SK-N-MC (cell line): Measurements from ENCODE around the genes CHST7, RP2, CDK16, ZNF157, ZNF81 and SSX3.

- RRBS = 22% methylated on average over 21 of the region's 38 CpGs
These were observed at the start of gene CHST7 for GRCh38 chrX:46573154-46573908. CHST7 (plus strand) TSS chrX:46573765.

GRCh38 chrX:46588219-46588825, 14.8 kb downstream of the CHST7 start:
- RRBS = no CpG with 5 or more reads among the region's 5 CpGs

GRCh38 chrX:46817682-46818114, 19.1 kb upstream of the RP2 start:
- RRBS = no CpG with 5 or more reads among the region's 2 CpGs

- RRBS = 28% methylated on average over 11 of the region's 71 CpGs
These were observed at the start of gene RP2 for GRCh38 chrX:46836780-46837777. RP2 (plus strand) TSS chrX:46837043.

- RRBS = no CpG with 5 or more reads among the region's 1 CpG
These were observed 53.1 kb downstream of the JADE3 start for GRCh38 chrX:46965246-46965833.

GRCh38 chrX:47080618-47081210, 2.5 kb downstream of the RGN start:
- RRBS = 53% methylated on average over 1 of the region's 8 CpGs

GRCh38 chrX:47190429-47191116, 3.1 kb upstream of the UBA1 start:
- RRBS = no CpG with 5 or more reads among the region's 35 CpGs

DNA sequence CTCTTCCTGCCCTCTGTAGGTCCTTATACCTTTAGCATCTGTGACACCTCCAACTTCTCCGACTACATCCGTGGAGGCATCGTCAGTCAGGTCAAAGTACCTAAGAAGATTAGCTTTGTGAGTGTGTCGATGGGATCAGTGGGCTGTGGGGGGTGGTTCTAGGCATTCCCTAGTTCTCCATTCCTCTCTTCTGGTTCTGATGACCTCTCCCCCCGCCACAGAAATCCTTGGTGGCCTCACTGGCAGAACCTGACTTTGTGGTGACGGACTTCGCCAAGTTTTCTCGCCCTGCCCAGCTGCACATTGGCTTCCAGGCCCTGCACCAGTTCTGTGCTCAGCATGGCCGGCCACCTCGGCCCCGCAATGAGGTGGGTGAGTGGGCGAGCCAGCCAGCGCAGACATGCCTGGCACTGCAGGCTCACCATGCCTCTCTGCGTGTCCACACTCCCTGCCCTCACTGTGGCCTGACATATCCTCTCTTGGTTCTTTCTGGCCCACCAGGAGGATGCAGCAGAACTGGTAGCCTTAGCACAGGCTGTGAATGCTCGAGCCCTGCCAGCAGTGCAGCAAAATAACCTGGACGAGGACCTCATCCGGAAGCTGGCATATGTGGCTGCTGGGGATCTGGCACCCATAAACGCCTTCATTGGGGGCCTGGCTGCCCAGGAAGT, 8.6 kb downstream of the UBA1 start:
- RRBS = no CpG with 5 or more reads among the region's 18 CpGs

GRCh38 chrX:47212690-47213305, 5.7 kb upstream of the CDK16 start:
- RRBS = no CpG with 5 or more reads among the region's 10 CpGs

GRCh38 chrX:47218002-47218846, at the start of gene CDK16:
CDK16 (plus strand) TSS chrX:47218681.
- RRBS = no CpG with 5 or more reads among the region's 70 CpGs

DNA sequence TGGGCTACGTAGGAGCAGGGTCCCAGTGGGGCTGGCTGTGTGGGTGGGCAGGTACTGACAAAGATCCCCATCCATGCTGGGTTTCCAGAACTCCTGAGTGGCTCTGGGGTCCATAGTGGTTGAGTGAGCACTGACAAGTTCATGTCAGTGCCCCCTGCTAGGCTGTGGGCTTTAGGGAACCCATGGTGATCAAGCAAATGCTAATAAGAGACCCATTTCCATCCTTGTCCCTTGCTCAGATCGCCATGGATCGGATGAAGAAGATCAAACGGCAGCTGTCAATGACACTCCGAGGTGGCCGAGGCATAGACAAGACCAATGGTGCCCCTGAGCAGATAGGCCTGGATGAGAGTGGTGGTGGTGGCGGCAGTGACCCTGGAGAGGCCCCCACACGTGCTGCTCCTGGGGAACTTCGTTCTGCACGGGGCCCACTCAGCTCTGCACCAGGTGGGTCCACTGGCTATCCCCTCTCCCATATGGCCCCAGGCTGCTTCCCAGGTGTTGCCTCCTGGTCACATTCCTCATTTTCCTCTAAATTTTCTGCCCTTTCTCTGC, 4.9 kb downstream of the CDK16 start:
- RRBS = no CpG with 5 or more reads among the region's 10 CpGs

DNA sequence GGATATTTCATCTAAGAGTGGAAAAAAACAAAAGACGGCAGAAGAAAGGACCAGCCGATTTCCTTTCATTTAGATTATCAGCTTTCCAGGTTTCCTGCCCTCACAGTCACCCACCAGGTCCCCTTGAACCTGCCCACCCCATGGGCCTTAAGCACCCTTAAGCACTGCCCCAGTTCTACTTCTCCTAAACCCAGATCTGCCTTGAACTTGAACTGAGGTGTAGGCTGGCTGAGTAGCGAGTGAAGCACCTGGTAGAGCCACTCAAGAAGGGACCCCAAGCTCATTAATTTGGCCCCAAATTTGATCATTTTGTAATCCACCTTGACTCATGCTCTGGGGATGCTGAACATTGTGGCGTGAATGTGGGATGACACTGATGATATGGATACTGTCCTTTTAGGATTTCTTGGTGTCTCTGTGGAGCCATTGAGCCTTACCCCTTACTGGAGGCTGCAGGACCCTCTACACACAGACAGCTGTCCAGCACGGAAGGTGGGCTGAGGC, at the start of gene ZNF157:
Gene ZNF157 (plus strand): TSS at position 425 of the 504 bp plus-strand sequence.
- RRBS = no CpG with 5 or more reads among the region's 5 CpGs

DNA sequence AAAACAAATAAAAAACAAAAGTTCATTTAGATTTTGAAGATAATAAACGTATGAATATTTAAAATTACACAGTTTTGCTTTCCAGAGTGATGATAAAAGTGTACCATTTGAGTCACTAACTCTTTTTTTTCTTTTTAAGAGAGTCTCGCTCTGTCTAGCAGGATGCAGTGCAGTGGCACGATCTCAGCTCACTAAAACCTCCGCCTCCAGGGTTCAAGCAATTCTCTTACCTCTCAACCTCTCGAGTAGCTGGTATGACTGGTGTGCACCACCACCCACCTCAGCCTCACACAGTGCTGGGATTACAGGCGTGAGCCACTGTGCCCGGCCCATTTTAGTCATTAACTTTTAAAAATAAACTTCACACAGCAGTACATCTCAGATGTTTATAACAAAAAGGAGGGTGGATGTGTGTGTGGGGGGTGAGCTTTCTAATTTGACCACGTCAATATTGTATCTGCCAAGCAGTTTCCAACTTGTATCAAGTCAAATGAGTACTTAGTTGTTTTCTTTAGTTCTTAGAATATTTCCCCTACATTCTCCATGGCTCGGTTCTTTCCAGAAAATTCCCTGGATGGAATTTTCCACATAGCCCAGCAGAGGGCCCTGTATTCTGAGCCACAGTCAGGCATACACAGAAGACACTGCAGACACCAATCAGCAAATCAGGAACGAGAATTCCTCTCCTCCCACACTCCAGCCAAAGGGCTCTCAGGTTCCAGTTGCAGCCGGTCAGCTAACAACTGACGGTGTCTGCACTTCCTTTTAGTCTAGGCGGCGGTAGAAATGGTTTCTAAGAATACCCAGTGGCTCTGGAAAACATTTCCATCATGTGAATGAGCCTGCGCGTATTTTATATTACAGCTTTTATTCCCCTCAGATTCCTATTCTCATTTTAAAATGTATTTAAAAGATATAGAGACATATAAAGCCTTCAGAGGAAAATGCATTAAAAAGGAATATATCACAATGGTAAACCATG, 20.1 kb upstream of the ARAF start:
- RRBS = no CpG with 5 or more reads among the region's 16 CpGs

GRCh38 chrX:47564437-47565667, 3.8 kb downstream of the ARAF start:
- RRBS = no CpG with 5 or more reads among the region's 19 CpGs

DNA sequence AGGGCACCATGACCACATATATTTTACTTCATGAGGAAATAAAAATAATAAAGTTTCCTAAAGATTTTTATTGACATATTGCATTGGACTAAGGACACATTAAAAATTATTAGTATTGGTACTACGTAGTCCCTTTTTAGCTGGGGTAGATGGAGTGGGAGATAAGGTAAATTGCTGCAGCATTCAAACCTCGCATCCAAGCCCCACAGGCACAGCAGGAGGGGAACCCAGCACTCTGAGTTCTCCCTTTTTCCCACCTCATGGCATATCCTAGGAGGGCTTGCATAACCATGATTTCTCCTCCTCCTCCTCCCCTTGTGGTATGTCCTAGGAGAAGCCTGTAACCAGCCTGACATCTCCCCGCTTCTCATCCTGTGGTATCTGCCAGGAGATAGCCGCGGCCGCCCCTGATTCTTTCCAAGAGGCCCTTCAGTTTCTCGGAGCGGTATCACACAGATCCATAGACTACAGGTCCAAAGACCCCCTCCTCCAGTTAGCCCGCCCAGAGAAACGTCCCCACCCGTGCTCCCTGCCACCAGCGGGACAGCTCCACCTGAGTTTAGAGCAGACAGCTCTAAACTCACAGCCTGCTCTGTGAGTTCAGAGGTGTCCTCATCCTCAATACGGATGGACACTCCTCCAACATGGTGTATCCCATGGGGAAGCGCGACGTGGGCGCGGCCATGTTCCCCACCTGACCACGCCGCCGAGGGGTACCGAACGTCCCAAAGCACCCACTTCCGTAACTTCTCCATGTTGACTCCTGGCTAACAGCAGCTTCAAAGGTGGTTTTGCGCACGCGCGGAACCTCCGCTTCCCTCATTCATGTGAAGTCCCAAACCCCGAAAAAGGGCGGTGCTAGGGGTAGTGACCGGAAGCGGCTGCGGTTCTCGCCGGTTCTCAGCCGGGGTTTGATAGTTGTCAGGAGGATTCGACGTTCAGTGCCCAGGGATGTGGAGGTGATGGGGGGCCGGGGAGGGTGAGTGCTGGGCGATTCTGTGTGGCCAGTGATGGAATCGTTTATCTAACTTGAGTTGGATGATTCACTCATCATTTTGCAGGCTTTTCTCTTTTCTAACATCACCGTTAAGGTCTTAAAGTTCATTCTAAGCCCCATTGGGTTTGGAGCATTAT, at the start of gene ZNF81:
Gene ZNF81 (plus strand): TSS at position 874 of the 1,134 bp plus-strand sequence.
- RRBS = 4% methylated on average over 4 of the region's 43 CpGs

DNA sequence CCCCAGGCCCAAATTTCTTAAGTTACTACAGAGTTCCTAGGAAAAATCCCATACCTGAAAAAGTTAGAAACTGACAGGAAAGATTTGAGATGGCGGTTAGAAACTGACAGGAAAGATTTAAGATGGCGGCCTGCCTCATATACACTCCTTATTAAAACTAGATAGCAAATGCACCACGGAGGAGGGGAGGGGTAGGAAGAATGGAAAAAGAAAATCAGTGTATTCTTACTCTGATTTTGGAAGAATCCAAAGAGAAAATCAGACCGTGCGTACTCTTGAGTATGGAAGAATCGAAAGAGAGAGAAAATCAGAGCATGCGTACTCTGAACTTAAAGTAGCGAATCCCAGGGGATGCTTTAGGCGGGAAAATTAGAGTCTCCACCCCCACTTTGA, at the start of gene SSX3:
Gene SSX3 (minus strand): TSS at position 299 of the 393 bp plus-strand sequence.
- RRBS = no CpG with 5 or more reads among the region's 9 CpGs

DNA sequence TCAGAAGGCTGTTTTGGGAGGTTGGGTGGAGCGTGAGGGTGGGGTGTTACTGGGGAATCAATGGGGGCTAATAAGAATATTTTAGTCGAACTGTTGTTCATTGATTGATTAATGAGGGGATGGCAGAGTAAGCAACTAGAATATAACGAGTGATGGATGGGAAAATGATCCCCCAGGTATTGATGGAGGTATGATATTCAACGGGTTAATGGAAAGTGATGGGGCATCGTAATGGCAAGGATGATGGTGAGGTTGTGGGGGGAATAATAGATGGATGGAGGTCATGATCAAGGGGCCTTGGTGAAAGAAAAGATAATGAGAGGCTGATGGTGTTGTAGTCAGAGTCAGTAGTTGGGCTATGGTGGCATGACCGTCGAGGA, 689 bp downstream of the FTSJ1 start:
- RRBS = no CpG with 5 or more reads among the region's 7 CpGs

GRCh38 chrX:48477078-48477497, 1.1 kb downstream of the FTSJ1 start:
- RRBS = no CpG with 5 or more reads among the region's 3 CpGs

GRCh38 chrX:48736297-48736879, 25.2 kb upstream of the GLOD5 start:
- RRBS = no CpG with 5 or more reads among the region's 2 CpGs